Ishikawa (cell line): ENCODE data around the genes GRSF1 and CXCL5.

- RRBS = no CpG with 5 or more reads among the region's 4 CpGs
Observed at GRCh38 chr4:70831302-70831775, 8.4 kb downstream of the GRSF1 start.

DNA sequence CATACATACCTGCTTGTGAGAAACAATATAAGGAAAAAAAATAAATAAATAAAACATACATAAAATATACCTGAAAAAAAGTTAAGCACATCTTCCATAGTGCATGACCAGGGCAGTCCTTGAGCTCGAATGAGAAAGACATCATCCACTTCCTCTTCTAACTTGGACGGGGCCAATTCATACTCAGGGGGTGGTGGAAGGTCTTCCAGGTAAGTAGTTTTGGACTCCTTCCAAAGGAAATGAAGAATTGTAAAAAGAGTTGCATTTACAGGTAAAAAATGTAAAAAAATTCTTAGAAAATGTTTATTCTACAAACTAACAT is 3.6 kb downstream of the GRSF1 start:
- RRBS = no CpG with 5 or more reads among the region's 2 CpGs

DNA sequence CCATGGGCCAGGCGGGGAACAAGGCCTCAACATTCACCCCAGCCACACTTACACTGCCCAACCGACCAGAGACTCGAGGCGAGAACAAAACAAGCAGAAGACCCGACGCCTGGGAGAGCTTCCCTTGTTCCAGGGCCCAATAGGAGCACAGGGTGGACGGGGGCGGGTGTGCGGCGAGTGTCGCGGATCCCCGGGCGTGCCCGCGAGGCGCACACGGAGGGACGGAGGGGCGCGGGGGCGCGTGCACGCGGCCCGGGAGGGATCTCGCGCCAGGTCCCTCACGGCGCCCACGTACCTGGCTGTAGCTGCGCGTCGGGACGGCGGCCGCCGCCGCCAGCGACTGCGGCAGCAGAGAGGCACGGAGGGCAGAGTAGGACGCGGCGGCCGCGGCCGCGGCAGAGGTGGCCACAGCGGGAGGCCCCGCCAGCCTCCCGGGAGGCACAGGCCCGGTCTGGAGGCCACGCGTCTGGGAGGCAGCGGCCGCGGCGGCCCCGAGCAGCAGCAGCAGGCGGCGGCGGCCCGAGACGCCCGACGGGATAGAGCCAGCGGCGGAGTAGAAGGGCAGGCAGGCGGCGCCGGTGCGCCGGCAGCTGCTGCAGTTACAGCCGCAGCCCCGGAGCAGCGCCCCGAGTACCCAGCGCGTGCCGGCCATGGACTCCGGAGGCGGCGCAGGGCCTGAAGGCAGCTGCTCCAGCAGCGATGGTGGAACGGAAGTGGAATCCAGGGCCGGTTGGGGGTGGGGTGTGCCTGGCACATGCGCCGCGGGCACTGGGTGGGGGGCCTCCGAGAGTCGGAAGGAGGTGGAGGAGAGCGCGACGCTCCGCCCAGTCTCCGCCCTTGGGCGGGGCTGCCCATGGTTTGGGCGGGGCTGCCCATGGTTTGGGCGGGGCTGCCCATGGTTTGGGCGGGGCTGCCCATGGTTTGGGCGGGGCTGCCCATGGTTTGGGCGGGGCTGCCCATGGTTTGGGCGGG is at the start of gene GRSF1:
Gene GRSF1 (minus strand): TSS at position 715 of the 972 bp plus-strand sequence.
- RRBS = under 1% methylated on average over 25 of the region's 104 CpGs

DNA sequence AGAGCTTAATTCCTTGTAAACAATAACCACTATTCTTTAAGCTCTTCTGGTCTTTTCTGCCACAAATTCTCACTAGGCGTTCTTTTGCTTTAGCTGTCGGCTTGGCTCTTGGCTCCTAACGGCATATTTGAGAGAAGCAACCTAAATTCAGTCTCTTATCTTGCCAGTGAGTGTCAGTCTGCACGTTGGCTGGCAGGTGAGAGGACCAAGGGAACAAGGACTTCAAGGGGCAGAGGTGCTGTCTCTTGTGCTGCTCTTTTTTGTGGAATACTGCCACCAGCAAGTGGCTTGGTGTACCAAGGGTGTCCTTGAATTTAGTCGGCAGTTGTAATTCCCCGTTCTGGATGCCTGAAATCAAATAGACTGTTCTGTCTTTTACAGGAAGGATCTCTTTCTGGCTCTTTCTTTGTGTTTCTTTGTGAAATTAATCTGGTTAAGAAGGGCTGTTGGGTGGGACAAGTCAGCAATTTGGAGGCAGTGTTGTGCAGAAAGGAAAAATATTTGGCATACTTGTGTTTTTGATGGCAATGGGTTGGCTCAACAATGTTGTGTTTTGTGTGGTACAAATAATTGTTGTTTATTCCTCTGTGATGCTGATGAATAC is 74.0 kb downstream of the SLC4A4 start:
- RRBS = no CpG with 5 or more reads among the region's 6 CpGs

- RRBS = no CpG with 5 or more reads among the region's 3 CpGs
Observed at GRCh38 chr4:71614724-71615339, 169.0 kb downstream of the GC start.

- RRBS = no CpG with 5 or more reads among the region's 4 CpGs
Observed at GRCh38 chr4:71771460-71772243, 12.2 kb downstream of the GC start.

DNA sequence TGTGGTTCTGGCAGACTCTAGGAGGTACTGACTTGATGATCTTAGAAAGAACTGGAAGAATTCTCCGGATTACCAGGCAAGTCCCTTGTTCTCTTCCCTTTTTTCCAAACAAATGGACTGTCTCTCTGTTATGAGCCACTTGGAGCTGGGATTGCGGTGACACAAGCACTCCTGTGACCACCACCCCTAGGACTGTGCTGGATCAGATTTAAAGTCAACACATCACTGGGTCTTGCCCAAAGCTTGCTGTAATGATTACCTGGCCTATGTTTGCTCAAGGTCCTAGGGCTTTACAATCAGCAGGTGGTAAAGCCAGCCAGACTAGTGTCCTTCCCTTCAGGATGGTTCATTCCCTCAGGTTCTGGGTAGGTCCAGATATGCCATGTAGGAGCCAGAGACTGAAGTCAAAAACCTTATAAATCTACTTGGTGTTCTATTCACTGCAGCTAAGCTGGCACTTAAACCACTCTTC is 144.7 kb downstream of the COX18 start:
- RRBS = no CpG with 5 or more reads among the region's 2 CpGs

DNA sequence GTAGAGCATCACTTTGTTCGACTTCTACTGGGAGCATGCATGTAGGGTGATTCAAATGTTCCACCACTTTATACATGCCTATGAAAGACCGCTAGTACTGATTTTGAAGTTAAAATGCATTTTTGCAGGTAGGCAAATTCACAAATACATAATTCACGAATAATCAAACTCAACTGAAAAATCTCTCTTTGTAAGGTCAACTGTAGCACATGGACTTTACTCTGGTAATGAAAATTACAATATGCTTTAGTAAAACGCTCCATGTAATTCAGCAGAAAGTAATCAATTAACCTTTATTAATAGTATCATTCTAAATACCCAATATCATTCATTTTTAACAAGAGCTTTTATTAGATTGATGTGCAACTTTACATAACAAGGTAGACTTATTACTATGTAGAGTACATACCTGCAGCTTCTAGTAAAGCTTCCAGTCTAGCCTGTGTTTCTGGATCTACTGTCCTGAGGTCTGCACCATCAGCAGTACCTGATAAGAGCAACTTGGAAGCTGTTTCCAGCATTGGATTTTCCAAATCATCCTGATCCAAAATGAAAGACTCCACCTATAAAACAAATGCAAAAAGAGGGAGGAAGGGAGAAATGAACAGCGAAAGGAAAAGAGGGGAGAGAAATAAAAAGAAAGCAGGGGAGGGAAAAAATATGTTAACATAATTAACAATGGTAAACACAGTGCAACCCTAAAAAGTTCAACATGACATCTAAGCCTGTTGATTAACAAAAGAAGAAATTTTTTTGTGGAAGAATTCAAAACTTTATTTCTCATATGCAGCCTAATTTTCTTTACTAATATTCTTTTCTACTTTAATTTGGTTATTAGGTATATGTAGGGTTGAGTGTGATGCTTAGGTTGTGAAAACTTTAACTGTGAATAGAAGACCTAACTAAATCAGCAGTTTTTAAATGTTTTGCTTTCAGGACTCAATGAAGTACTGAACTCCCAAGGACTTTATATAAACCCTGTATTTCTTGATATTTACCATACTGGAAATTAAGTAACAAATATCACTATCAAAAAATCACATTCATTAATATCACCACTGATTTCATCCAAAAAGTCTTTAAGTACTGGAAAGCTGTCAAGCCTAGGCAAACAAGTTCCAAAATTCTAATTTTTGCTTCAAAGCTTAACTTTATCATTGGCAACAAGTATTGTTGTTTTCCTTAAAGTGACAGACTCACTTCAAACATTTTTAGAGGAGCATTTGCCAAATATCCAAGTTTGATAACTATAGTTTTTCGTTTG is 81.2 kb downstream of the ANKRD17 start:
- RRBS = no CpG with 5 or more reads among the region's 6 CpGs

GRCh38 chr4:73274776-73275215 is 16.2 kb upstream of the ANKRD17 start:
- RRBS = no CpG with 5 or more reads among the region's 3 CpGs

DNA sequence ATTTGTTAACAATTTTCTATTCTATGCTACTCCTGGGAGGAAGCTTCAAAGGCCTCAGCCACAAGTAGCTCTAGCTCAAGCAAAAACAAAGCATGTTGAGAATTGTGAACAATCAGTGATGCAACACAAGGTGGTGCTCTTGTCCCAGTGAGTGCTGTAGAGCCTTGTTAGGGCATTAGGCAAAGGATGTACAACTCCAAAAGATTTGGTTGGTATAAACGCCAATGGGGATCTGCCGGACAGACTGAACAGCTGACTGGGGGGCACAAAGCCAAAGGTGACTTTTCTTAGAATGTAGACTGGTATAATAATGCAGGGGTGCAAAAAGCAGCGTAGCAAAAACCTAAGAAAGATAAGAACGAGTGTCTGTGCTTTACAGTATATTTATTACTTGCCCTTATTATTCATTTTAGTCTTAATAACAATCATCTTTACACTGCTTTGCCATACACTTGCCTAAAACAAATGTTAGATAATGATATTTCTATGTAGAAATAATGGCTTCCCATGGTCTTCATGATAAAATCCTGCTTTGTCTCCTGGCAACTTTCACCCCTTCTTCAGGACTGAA is 62.6 kb upstream of the ALB start:
- RRBS = no CpG with 5 or more reads among the region's 4 CpGs

- RRBS = no CpG with 5 or more reads among the region's 7 CpGs
Observed at GRCh38 chr4:73343283-73343844, 60.7 kb upstream of the ALB start.

DNA sequence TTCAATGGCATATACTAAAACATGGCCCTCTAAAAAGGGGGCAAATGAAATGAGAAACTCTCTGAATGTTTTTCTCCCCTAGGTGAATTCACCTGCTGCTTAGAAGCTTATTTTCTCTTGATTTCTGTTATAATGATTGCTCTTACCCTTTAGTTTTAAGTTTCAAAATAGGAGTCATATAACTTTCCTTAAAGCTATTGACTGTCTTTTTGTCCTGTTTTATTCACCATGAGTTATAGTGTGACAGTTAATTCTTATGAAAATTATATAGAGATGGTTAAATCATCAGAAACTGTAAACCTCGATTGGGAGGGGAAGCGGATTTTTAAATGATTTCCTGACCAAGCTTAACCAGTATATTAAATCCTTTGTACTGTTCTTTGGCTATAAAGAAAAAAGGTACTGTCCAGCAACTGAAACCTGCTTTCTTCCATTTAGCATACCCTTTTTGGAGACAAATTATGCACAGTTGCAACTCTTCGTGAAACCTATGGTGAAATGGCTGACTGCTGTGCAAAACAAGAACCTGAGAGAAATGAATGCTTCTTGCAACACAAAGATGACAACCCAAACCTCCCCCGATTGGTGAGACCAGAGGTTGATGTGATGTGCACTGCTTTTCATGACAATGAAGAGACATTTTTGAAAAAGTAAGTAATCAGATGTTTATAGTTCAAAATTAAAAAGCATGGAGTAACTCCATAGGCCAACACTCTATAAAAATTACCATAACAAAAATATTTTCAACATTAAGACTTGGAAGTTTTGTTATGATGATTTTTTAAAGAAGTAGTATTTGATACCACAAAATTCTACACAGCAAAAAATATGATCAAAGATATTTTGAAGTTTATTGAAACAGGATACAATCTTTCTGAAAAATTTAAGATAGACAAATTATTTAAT is 4.3 kb downstream of the ALB start:
- RRBS = no CpG with 5 or more reads among the region's 4 CpGs

DNA sequence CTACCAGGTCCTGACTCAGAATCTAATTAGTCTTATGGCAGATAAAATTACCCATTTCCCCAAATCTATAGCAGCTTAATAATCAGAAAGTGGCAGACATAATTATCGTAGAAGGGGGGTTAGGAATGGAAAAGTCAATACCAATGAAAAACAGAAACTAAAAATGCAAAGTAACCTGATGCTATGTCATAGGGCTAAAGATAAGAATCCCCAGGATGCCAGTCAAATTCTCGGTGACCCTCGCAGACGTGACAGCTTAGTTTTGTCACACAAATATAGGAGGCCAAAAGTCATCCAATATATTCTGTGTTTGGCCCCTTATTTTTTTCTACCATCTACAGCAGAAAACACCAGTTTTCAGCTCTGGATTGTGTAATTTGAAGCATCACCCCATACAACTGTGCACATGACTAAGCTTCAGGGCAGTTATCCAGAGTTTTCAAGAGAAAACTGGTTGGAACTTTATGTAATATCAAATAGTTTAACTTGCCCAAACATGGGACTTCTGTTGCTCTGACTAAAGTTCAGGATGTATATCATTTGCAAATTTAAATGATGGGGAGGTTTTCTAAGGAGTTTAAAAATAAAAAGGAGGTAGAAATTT is 30.9 kb downstream of the RASSF6 start:
- RRBS = no CpG with 5 or more reads among the region's 4 CpGs

GRCh38 chr4:73603812-73604322 is 16.4 kb downstream of the RASSF6 start:
- RRBS = no CpG with 5 or more reads among the region's 6 CpGs

DNA sequence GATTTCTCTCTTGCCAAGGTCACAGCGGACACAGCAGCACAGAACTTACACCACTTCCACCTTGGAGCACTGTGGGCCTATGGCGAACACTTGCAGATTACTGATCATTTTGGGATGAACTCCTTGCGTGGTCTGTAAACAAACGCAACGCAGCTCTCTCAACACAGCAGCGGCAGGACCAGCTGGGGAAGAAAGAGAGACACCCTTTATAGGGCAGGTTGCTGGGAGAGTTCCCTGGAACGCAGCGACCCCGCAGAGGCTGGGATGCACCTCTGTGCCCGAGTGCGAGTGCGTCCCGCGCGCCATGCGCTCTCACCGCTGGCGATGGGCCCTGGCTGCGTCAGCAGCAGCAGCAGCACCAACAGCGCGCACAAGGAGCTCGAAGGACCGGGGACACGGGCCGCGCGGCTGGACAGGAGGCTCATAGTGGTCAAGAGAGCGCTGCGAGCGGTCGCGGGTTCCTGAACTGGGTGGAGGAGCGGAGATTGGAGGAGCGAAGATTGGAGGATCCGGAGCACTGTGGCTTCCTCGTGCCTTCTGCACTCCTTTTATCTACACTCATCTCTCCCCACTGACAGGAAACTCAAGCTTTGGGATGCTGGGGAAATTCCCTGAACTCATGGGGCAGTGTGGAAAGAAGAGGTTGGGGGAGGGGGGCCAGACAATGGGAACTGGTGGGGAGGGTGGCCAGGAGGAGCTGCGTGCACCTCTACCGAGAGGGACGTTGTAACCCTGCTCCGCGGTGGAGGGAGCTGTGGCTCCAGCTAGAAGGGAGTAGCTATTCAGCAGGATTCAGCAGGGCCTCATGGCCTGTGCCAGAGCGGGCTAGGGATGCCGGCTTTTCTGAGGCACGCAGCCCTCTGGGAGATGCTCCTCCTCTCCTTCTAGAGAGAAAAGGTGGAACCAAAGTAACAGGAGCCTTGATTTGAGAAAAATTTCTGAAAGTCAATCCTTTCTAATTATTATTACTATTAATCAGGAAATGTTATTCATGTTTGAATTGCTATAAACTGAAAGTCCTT is at the start of gene CXCL5:
Gene CXCL5 (minus strand): TSS at position 521 of the 1,022 bp plus-strand sequence.
- RRBS = 90% methylated on average over 8 of the region's 44 CpGs

DNA sequence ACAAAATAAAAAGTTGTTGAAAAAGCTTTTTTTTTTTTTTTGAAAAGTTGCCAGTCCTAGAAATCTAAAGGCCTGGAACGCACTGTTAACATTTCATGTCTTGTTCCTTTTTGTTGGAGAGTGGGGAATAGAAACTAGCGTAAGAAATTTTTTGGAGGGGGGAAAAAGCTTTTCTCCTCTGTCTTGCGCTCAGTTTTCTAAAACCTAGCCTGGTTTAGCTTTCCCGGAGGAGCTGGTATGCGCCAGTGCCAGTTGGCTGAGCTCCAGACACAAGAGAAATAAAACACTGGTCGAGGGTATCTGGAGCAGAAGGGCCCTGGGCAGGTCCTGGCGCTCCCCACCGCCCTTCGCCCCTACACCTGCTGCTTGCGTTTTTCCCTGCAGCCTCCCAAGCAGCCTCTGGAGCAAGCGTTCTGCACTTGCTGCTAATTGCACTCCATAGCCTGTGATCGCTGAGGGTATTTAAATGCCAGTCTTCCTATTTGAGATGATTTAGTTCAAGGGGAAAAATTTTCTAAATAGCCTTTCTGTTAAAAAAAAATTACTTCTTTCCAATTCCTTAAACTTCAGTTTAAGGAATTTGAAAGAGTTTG is 791 bp downstream of the EREG start:
- RRBS = no CpG with 5 or more reads among the region's 12 CpGs

GRCh38 chr4:74472492-74472918 is 27.6 kb downstream of the AREG start:
- RRBS = no CpG with 5 or more reads among the region's 2 CpGs

- RRBS = no CpG with 5 or more reads among the region's 6 CpGs
Observed at GRCh38 chr4:74531640-74532252, 86.8 kb downstream of the AREG start.